Bile duct (tissue), 1 donor: ENCODE measurements around the genes ING3, SPAM1, GRM8 and PAX4.

- PRO-cap: bidirectional peak, plus-strand start at chr7:120950763, minus-strand start at chr7:120950500; bidirectional peak, plus-strand start at chr7:120951181, minus-strand start at chr7:120951021
These were observed at the start of gene ING3 for GRCh38 chr7:120950120-120951526. Gene ING3 (plus strand): TSS chr7:120950777.

DNA sequence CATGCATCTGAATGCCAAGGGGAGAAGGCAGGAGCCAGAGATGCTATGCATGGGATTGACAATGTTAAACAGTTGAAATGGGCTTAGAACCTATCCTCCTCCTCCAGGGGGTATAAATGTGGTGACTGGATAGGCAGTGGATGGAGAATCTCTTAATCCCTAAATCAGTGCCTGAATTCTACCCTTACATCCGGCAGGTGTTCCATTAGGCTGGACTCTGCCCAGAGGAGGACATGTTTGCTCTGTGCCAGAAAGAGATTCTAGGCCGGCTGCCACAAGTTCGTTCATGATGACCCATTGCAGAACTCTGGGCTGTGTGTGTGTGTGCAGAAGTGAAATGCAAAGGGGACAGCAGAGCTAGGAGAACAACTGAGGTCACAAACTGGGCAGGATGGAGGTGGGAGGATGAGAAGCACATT, 15.7 kb downstream of the CPED1 start:
- PRO-cap: no peak

DNA sequence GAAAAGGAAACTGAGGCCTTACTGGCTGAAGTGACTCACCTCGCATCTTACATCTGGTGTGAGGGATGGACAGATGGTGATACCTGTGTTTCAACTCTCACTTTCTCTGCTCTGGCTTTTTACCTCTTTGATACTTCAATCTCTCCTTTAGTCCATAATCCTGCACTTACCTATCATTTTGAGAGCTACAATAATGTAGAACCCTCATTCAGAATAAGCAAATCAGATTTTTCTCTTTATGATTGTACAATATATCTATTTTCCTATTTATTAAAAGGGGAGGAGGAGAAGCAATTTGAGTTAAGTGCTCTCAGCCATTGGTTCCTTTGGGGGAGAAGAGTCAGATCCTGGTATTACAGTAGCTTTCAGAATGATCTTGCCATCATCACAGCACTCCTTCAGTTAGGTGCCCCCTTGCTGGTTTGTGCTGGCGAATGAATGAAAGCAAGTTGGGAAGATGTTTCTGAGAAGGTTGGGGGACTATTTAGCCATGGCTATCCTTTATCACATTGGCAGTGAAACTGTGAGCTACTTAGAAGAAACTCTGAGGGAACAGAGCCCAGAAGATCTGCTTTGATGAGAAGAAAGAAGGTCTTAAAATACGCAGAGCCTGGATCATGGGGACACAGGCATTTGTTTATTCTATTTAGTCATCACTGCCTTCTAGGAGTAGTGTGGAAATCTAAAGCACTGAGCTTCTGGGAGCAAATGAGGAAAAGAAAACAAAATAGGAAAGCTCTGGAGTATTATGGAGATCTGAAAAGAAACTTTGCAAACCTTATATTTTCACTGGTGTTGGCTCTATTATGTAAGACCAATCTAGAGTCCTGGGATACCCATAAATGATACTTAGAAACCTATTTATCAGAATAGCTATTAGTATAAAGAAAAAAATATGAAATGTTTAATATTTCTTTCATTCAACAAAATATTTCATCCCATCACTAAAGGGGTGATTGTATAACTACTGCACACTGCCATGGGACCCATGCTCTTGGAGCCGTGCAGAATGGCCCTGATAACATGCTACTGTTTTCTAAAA, 28.4 kb downstream of the CPED1 start:
- PRO-cap: no peak

DNA sequence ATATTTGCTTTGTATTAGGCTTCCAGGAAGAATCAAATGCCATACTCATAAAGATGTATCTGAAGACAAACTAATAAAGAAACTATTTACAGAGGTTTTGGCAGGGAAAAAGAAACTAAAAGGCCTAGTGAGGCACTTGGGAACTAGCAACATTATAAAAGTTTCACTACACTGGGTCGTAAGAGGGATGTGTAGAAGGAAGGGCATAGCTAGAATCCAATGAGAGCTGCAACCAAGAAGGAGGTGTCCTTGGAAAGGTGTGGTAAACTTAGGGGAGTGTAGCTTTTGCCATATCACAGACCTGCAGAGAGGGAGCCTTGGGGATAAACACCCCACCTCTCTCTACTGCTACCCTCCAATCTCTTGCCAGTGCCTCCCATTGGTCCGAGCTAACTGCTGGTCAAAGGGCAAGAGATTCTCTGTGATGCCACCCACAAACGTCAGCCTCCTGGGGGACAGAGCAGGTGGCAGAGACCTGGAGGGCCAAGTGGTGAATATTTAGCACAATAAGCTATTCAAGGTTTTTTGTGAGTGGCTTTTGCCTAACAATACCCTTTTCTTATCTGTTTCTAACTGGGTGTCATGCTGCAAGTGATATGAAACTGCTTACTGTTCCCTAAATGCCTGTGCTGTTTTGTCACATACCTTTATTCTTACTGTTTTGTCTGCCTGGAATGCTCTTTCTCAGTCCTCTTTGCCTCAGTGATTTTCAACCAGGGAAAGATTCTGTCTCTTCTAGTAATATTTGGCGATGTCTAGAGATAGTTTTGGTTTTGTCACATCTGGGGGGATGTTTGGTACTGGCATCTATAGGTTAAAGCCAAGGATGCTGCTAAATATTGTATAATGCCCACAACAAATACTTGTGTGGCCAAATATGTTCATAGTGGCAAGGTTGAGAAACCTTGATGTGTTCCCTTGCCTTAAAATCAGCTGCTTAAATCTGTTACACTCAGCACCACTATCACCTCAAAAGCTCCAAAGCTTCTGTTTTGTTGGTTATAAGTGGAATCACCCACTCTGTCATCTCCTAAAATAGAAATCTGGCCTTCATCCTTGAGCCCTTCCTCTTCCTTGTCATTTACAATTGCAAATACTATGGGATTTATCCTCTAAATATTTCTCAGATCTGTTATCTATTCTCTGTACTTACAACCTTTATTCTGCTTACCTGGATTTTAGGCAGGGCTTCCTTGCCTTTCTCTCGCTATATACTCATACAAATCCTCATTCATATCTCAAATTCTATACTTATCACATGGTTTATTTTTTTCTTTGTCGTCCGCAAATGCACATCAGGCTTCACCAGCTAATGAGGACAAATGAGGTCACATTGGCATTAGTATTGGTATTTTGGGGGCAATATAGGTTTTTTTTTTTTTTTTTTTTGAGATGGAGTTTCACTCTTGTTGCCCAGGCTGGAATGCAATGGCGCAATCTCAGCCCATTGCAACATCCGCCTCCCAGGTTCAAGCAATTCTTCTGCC, 61.1 kb downstream of the CPED1 start:
- PRO-cap: no peak

GRCh38 chr7:121420819-121421411, 24.8 kb upstream of the FAM3C start:
- PRO-cap: no peak

DNA sequence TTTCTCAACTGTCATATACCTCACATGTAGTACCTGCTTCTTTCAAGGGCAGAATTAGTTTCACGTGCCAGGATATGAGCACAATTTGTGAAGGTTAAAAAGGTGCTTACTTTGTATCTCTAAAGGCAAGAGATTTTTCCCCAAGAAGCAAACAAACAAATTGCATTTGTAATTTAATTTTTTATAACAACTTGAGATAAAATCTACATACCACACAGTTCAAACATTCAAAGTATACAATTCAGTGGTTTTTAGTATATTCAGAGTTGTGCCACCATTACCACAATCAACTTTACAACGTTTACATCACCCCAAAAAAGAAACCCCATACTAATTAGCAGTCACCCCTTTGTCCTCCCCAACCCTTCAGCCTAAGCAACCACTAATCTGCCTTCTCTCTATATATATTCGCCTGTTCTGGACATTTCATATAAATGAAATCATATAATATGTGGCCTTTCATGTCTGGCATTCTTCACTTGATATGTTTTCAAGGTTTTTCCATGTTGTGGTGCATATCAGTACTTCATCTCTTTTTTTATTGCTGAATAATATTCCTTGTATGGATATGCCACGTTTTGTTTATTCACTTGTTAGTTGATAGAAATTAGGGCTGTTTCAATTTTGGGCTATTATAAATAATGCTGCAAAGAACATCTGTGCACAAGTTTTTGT, 70.5 kb downstream of the AASS start:
- PRO-cap: no peak

- PRO-cap: no peak
These were observed 20.3 kb downstream of the FEZF1 start for GRCh38 chr7:122284261-122284586.

DNA sequence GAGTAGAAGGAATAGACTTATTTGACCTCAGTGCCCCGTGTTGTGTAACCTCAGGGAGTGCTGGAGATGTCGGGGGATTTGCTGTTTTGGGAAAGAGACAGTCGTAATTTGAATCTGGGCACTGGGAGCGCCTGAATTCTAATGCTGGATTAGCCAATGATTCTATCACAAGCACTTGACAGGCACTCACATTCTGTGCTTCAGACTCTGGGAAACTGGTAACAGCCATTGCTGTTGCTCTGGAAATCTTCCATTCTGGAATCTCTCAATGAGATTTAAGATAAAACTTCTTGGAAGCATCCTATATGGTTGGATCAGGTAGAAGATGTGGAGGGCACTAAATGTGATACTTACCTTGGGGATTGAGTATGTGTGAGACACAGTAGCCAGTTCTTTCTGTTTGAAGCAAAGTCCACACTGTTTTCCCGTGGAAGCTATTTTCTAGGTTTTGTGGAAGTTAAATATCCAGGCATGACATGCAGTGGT, 13.6 kb upstream of the LMOD2 start:
- PRO-cap: no peak

GRCh38 chr7:123695653-123696166, 40.0 kb downstream of the LMOD2 start:
- PRO-cap: no peak

GRCh38 chr7:123924969-123925519, at the start of gene SPAM1:
Gene SPAM1 (plus strand): TSS chr7:123925241.
- PRO-cap: no peak

GRCh38 chr7:125034062-125034398, 104.4 kb upstream of the POT1 start:
- PRO-cap: no peak

GRCh38 chr7:127252671-127253440, at the start of gene GRM8:
Gene GRM8 (minus strand): TSS chr7:127252941.
- PRO-cap: bidirectional peak, plus-strand start at chr7:127253372, minus-strand start at chr7:127253047

- PRO-cap: no peak
These were observed at the start of gene PAX4 for GRCh38 chr7:127617921-127618541. Gene PAX4 (minus strand): TSS chr7:127618142.

GRCh38 chr7:127864692-127865234, 166.5 kb downstream of the LRRC4 start:
- PRO-cap: no peak

- PRO-cap: no peak
These were observed 98.9 kb downstream of the LRRC4 start for GRCh38 chr7:127932192-127932791.

DNA sequence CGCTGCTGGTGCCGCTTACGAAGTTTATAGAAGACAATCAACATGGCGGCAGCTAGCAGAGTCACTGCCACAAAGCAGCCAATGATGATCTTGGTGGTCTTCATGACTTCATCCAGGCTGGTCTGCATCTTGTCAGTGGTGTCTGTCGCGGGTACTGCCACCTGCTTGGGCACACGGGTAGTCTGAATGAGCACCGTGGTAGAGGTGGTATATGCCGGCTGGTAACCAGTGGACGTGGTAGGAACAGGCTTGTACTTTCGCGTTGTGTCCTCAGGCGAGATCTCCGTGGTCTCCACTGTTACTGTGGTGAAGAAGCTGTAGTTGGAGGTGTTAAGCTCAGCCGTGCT, 2.3 kb downstream of the LRRC4 start:
- PRO-cap: no peak

DNA sequence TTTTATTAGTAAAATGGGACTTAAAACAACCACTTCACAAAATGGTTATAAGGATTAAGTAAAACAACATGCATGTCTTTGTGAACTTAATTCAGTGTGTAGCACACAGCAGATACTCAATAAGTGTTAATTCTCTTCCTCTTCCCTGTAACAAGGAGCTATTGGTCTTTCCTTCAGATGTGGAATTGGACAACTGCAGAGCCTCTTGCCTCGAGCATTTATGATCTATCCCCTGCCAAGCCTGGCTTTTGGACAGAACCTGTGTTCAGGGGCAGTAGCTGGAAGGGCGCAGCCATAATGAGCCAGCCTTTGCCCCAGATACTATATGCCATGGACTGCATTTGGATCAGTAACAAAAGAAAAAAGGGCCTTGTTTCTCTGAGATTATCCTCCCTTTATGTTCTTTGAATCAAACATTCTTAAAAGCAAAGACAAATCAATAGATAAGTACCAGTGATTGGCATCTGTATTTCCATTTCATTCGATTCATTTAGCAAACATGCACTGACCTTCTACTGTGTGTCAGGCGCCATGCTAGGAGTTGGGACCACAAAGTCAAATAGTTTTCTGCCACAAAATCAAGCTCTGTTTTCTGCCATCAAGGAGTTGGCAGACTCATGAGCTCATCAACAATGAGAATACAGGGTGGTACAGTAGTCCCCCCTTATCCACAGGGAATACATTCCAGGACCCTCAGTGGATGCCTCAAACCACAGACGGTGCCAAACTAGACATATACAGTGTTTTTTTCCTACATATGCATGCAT, 25.0 kb upstream of the LRRC4 start:
- PRO-cap: no peak

DNA sequence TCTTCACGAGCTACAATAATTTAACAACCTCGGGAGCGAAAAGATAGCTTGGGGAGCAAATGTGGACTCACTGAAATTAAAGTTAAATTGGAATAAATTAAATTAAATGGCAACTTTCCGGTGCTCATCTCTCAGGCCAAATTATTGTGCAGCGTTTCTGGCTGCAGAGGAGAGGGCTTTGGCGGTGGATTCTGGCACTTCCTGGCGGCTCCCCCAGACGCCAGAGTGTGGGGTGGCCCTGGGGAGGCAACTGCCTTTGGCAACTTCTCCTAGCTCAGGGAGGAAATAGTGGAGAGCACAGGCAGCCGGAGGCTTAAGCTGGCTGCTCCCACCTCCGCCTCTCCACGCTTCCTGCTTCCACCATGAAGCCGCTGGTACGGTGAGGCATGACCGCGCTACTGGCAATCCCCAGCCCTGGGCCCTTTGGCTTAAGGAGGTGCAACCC, 90.3 kb upstream of the LRRC4 start:
- PRO-cap: no peak

DNA sequence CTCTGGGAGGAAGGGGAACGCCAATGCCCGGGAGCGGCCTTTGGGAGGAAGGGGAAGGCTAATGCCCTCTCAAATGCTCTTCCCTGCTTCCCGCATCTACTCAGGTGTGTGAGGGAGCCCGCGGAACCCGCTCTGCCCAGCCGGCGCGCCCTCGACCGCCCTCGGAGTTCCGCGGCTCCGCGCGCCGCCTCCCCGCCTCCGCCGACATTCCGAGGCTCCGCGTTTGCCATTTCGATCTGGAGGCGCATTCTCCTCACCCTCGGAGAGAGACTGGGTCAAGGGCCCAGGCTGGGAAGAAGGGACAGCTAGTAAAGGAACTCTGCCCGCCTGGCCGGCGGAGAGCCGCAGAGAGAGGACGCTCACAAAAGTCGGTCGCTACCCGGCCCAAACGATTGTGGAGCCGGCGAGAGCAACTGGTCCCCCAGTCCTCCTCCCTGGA, 74.6 kb upstream of the LEP start:
- PRO-cap: no peak

GRCh38 chr7:128256403-128256975, 15.4 kb downstream of the LEP start:
- PRO-cap: no peak